Measurements from ENCODE around the gene TRPC1.

GRCh38 chr3:139934377-139934811 lies 591 bp upstream of the CLSTN2 start:
- PRO-cap, result no peak

DNA sequence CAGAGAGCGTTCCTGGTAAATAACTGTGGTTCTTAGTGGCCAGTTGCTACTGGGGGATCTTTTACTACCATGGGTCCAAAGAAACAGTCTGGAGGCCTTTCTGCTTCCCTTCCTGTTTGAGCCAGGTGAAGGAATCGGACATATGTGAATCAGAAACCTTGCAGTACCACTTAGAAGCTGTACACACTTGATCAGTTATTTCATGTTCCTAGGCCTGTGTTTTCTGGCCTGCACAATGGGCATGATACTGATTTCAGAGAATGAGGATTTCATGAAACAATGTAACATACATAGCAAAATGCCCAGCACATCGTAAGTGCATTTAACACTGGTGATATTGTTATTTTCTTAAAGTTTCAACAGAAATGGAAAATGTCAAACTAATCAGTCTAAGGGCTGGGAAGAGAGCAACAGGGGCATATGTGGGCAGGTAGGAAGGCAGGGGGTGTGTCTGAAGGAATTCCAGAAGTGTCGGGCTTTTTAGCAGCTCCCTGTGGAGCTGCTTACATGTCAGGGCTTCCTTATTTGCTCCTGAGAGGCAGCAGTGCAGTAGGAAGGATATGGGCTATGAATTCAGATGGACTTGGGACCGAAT lies 311.4 kb downstream of the CLSTN2 start:
- PRO-cap, result no peak

DNA sequence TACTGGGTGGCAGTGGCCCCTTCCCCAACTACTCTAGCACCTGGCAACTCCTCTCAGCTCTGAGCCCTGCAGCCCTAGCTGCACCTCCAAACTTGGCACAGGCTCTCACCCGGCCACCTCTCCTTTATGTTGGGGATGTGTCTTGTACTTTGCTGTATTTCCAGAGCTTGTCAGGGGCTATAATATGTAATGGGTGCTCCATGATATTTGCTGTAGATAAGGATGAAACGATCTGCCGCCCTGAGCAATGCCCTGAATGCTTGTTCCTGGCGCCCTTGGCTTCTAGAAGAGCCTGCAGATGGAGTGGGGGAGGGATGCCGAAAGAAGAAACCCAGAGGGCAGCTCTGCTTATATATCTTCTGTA lies 35.9 kb upstream of the ZBTB38 start:
- PRO-cap, result no peak

DNA sequence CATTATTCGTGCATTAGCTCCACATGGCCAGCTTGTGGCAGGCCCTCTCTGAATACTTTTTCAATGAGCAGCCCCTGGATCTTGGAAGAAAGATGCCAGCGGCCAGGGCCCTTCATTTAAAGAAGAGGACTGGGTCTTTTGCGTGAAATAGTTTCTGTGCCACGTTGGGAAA lies 33.3 kb downstream of the ZBTB38 start:
- PRO-cap, result no peak

GRCh38 chr3:141402448-141403385 lies 34.4 kb downstream of the ZBTB38 start:
- PRO-cap, result bidirectional peak, plus-strand start at chr3:141402349, minus-strand start at chr3:141402557; bidirectional peak, plus-strand start at chr3:141402766, minus-strand start at chr3:141402718; bidirectional peak, plus-strand start at chr3:141403020, minus-strand start at chr3:141402989

DNA sequence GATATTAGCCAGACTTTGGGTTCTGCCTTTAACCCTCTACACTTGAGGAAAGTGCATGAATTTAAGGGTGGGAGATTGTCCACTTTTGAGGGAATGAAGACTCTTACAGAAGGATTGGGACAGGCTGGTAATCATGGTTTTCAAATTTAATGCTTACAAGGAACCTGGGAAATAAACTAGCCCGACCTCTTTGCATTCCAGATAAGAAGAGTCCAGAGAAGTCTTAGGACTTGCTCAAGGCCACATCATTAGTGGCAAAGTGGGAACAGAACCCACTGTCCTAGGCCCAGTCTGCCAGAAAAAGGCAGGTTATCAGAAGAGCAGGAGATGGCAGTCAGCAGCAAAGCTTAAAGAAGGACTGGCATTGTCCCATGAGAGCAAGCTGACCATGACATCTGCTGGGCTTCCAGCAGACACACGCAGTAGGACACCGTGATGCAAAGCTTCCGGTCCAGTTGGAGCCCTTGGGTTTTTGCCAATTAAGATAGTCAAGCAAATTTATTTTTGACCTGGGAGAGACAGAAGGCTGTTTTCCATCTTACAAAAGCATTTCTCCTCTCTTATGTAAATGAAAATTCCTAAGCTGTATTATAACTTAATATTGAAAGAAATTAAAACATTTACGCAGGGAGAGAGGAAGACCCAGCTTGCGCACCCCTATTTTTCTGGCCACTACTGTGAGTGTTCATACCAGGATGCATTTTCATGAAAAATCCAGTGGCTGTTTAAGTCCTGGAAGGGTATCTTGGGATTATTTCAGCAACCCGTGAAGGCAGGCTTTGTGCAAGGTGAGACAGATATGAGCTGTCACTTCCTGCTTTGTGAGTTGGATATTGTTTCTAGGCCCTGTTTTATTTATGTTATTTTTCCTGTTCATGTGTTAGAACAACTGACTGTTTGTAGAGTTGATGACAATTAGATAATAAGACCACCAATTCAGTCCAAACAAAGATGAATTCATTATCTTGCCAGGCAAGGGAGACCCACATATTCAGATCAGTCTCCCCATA lies 42.2 kb downstream of the ZBTB38 start:
- PRO-cap, result unidirectional peak, minus-strand start at position 360 of the sequence

DNA sequence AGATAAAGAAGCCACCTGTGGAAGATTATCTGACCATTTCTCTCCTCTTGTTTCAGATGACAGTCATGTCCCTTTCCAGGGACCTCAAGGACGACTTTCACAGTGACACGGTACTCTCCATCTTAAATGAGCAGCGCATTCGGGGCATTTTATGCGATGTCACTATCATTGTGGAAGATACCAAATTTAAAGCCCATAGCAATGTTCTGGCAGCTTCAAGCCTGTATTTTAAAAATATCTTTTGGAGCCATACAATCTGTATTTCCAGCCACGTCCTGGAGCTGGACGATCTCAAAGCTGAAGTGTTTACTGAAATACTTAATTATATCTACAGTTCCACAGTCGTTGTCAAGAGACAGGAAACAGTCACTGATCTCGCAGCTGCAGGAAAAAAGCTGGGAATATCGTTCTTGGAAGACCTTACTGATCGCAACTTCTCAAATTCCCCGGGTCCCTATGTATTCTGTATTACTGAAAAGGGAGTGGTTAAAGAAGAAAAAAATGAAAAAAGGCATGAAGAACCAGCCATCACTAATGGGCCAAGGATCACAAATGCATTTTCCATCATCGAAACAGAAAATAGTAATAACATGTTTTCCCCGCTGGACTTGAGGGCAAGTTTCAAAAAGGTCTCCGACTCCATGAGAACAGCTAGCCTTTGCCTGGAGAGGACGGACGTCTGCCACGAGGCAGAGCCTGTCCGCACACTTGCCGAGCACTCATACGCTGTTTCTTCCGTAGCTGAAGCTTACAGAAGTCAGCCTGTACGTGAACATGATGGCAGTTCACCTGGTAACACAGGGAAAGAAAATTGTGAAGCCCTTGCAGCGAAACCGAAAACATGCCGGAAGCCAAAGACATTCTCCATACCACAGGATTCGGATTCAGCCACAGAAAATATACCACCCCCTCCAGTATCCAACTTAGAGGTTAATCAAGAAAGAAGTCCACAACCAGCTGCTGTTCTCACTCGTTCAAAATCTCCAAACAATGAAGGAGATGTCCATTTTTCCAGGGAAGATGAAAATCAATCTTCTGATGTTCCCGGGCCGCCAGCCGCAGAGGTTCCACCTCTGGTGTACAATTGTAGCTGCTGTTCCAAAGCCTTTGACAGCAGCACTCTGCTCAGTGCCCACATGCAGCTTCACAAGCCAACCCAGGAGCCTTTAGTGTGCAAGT lies 44.1 kb upstream of the RASA2 start:
- PRO-cap, result no peak

- PRO-cap, result no peak
These were observed 42.6 kb upstream of the RASA2 start for GRCh38 chr3:141444284-141444635.

DNA sequence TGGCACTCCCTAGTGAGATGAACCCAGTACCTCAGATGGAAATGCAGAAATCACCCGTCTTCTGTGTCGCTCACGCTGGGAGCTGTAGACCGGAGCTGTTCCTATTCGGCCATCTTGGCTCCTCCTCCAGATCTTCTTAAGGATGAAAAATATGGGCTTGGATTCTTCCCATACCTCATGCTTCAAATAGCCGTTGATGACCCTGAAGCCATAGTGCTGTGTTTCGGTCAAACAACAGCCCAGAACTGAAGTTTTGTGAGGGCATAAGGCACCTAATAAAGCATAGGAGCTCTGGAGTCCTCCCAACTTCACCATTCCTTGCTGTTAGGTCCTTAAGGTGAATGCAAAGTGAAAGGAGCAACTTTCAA lies 198 bp upstream of the GRK7 start:
- PRO-cap, result no peak

DNA sequence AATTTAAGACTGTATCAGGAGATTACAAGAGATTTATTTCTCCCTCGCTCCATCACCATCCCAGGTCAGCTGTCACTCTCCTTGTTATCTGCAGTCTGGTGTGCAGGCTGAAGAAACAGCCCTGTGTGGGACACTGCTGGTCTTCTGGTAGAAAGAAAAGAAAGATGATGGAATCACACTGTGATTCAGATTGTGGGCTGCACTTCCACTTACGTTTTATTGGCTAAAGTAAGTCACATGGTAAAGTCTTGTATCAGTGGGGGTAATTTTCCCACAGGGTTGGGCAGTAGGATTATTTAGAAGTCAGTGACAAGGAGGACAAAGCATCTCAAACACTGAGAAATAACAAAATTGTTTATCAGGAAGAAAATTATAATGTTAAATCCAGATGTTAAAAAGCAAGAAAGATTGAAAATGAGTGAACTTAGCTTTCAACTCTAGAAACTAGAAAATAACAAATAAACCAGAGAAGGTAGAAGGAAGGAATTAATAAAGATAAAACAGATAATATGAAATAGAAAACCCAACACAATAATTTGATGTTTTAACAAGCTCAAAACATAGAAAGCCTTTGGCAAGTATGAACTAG lies 18.0 kb upstream of the ATP1B3 start:
- PRO-cap, result no peak

DNA sequence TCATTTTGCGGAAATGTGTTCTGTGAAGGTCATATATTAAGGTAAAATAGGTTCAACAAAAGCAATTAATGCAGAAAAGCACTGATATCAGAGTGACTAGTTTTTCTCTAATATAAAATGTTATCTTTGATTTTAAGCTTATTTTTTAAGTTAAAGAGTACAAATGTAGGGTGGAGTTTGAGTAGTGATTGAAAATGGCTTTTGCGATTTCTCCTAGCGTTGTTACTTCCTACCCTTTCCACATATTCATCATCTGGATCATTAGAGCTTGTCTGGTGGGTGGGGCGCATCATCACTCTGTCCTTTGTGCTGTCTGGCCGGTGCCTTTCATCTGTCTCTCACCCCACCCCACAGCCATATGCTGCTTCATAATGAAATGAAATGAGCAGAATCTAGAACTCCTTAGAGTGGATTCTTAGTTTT lies 44.2 kb downstream of the ATP1B3 start:
- PRO-cap, result no peak

- PRO-cap, result unidirectional peak, minus-strand start at chr3:142027903
These were observed 121.9 kb downstream of the TFDP2 start for GRCh38 chr3:142027054-142028202.

DNA sequence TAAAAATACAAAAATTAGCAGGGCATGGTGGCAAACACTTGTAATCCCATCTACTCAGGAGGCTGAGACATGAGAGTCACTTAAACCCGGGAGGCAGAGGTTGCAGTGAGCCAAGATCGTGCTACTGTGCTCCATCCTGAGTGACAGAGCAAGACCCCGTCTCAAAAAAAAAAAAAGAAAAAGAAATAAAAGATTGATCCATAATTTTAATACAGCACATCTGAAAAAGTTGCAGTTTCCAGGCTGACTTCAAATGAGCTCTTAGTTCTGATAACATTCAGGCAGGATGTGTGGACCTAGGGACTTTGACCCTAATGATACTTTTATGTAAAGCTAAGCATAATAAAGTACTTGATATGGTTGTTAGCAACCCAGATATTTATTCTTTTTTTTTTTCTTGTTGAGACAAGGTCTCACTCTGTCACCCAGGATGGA lies 10.7 kb upstream of the GK5 start:
- PRO-cap, result no peak

- PRO-cap, result no peak
These were observed 31.8 kb upstream of the XRN1 start for GRCh38 chr3:142479475-142480181.

DNA sequence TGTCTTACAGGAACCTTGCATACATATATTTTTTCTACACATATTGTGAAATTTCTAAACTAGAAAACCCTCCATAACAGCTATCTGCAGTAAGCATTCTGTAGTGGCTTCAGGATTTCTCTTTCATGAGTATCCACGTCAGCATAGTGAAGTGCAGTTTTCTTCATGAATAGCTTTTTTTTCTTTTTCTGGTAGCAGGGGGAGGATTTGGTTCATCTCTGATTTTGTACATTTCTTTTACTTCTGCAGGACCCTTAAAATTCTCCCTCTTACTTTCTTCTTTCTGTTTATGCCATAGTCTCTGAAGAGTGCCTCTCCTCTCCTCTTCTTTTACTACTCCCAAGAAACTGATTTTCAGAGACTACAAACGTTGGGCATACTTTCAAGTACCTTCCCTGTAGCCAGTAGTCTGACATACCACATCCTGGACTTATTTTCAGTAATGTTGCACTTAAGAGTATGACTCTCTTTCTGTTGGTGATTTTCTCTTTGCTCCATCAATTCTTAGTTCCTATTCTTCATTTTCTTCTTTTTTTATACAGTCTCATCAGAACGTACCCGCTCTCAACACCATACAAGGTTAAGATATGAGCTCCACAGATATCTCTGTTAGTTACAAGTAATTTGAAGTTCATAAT lies 48.0 kb downstream of the ATR start:
- PRO-cap, result no peak

- PRO-cap, result bidirectional peak, plus-strand start at chr3:142724068, minus-strand start at chr3:142723910
These were observed at the start of gene TRPC1 for GRCh38 chr3:142723724-142724764. TSS of gene TRPC1 (plus strand) at chr3:142724034.

DNA sequence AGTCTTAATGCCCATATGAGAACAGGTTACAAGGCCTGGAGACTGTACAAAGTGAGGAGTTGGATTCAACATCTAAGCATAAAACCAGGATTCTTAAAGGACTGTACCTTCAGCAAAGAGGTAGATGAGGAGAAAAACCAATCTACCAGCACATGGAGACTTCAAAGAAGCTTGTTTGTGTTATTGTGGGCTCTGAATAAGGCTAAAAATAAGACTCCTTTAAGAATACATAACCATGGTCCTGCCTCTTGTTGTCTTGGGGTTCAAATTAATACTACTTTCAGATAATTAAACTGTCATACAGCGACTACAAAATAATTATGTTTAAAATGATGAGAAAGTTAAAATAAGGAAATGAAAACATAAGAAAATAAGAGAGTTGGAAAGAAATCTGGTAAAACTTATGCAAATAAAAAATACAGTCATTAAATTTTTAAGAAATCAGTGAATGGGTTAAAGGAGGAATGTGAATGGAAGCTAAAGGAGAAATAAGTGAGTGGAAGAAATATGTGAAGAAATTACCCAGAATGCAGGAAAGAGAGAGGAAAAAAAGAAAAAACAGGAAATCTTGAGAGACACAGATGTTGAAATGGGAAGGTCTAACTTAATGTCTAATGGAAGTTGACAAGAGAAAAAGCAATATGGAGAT lies 10.2 kb downstream of the TRPC1 start:
- PRO-cap, result no peak

DNA sequence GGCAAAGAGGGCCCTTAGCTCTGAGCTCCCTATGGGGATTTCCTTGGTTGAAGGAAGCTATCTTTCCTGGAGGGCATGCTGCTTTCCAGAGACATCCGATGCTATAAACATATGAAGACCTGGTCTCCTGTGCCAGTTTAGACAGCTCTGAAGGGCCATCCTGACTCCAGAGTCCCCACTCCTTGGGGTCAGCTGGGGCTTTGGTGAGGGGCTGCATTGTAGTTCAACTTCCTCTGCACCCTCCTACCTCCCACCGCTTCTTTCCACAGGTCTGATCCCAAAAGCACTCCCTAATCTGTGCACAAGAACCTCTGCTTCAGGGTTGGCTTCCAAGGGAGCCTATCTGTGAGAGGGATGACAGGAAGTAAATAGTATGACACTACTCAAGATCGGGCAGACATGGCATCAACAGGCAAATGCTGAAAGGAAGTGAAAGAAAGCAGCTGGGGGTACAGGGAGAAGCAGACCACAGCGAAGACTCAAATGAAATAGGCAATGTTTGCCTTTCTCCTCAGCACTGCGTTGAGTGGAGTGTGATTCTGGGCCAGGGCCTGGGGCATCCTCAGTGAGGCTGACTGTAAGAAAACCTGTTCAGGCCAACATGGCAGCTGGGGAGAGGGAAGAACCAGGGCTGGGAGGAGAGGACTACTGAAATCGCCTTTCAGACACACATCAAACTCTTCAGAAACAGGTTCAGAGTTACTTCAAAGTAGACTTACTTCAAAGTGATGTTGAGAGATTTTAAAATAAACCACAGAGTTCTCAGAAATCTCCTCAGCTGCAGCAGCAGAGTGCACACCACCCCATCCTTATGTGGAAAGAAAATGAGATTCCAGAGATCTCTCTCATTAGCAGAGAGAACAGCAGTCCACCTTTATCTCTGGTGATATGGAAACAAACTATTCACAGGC lies 96.6 kb downstream of the SLC9A9 start:
- PRO-cap, result no peak

GRCh38 chr3:143805957-143806361 lies 42.3 kb downstream of the SLC9A9 start:
- PRO-cap, result unidirectional peak, minus-strand start at chr3:143806114

- PRO-cap, result no peak
These were observed 594 bp downstream of the SLC9A9 start for GRCh38 chr3:143847622-143848125.

All from left lung (tissue), 1 donor.